Thyroid gland (tissue), 7 donors: ENCODE measurements around the genes NKAIN4, PTK6, GMEB2, TNFRSF6B and ARFRP1.

DNA sequence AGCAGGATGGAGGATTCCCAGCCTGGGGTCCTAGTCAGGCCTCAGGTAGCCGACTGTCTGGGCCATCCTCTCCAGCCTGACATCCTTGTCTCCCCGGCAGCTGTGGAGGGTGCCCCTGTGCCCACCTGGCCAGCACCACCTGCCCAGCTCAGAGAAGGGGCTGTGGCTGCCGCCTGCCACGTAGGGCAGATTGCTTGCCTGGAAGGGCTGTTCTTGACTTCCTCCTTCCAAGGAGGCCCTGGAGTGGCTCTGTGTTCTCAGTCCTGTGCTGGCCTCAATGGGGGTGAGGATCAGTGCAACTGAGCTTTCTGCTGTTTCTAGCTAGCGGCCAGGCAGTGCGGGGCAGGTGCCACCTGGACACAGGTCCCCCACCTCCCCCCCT lies 2.1 kb downstream of the SLC17A9 start:
- PRO-cap, 2 experiments = no peak in any of the 2 experiments
- RAMPAGE, long total RNA, 5 experiments = no peak in any of the 5 experiments

GRCh38 chr20:63178413-63178760 lies 37.5 kb downstream of the YTHDF1 start:
- PRO-cap, 2 experiments = no peak in any of the 2 experiments
- RAMPAGE, long total RNA, 5 experiments = no peak in any of the 5 experiments

- PRO-cap, 2 experiments = no peak in any of the 2 experiments
- RAMPAGE, long total RNA, 5 experiments = no peak in any of the 5 experiments
Observed at GRCh38 chr20:63188610-63188903, 27.4 kb downstream of the YTHDF1 start.

GRCh38 chr20:63206670-63207300 lies 9.1 kb downstream of the YTHDF1 start:
- PRO-cap, 2 experiments = no peak in any of the 2 experiments
- RAMPAGE, long total RNA, 5 experiments = no peak in any of the 5 experiments

DNA sequence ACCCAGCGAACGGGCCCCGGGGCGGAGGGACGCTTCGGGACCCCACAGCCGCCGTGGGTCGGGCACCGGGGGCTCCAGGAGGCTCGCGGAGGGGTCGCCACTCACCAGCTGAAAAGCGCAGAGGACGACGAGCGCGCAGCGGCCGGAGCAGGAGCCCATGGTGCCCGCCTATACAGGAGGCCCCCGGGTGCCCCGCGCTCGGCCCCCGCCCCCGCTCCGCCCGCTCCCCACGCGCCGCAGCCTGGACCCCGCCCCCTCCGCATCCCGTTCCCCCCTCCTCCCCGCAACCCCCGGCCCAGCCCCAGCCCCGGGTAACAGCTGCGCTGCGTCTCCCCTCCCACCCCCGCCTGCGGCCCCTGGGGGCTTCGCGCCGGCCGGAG lies at the start of gene NKAIN4:
Gene NKAIN4 (minus strand): TSS at position 172 of the 380 bp plus-strand sequence.
- PRO-cap, 2 experiments = no peak in any of the 2 experiments
- RAMPAGE, long total RNA, 5 experiments = start-site peak on the minus strand in 1 of 5 experiments, centred at position 183 of the sequence, 9 reads per replicate

DNA sequence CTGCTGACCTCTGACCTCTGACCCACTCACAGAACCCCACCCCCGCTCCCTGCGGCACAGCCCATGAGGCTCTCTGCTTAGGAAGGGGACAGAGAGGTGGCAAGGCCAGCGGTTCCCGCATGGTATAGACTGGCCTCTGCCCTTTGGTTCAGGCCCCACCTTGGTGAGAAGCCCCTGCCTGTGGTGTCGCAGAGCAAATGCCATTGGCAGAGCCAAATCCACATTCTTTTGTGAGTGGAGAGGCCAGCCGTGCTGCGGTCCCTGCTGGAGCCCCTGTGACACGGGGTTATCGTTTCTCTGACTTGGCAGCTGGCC lies 2.1 kb upstream of the CHRNA4 start:
- PRO-cap, 2 experiments = no peak in any of the 2 experiments
- RAMPAGE, long total RNA, 5 experiments = no peak in any of the 5 experiments

DNA sequence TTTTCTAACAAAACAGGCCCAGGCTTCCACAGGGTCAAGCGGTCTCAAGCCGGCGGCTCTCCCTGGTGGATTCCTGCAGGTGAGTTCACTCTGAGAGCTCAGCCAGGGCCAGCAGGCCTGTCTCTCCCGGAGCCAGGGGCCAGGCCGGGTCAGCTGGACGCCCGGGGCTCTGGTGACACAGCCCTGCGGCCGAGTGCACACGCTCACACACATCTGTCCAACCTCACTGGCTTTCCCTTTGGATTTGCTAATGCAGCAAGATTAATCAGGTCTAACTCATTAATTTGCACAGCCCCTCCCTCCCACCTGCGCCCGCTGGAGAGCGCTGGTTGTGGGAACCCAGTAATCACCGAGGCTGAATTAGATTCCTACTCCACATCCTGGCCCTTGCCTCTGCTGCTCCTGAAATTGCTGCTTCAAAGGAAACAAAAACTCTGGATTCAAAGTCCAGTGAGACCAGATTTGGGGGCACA lies 3.1 kb upstream of the CHRNA4 start:
- PRO-cap, 2 experiments = no peak in any of the 2 experiments
- RAMPAGE, long total RNA, 5 experiments = no peak in any of the 5 experiments

DNA sequence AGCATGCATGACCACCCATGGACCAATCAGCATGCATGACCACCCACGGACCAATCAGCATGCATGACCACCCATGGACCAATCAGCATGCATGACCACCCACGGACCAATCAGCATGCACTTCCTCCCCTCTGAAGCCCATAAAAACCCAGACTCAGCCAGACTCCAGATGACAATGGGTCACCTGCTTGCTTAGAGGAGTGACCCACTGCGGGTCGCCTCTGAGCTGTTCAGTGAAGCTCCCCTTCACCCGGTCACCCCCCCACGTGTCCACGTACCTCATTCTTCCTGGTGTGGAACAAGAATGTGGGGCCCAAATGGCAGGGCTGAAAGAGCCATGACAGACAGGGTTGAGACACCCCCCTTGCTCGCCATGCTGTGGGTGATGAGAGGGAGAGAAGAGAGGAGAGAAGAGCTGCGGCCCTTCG lies 18.8 kb upstream of the CHRNA4 start:
- PRO-cap, 2 experiments = no peak in any of the 2 experiments
- RAMPAGE, long total RNA, 5 experiments = no peak in any of the 5 experiments

GRCh38 chr20:63409359-63409859 lies 48.3 kb upstream of the CHRNA4 start:
- PRO-cap, 2 experiments = no peak in any of the 2 experiments
- RAMPAGE, long total RNA, 5 experiments = no peak in any of the 5 experiments

DNA sequence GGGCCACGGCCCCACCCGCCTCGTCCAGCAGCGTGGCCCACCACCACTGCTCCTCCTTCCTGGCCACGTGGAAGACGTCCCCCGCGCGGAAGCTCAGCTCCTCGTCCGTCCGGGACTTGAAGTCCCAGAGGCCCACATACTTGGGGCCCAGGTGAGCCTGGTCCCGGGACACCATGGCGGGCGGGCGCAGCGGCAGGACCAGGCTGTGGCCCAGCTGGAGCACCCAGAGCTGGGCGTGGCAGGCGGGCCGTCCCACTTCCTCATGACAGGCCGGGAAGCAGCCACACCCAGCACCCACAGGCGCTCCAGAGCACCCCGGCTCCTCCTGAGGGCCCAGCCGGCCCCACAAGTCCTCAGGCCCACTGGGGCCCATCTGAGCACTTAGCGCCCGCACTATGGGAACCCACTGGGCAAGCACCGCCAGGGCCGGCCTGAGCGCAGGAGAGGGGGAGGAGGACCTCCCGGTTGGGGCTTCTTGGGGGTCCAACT lies at the start of gene PTK6:
Gene PTK6 (minus strand): TSS at position 237 of the 489 bp plus-strand sequence.
- PRO-cap, 2 experiments = no peak in any of the 2 experiments
- RAMPAGE, long total RNA, 5 experiments = no peak in any of the 5 experiments

DNA sequence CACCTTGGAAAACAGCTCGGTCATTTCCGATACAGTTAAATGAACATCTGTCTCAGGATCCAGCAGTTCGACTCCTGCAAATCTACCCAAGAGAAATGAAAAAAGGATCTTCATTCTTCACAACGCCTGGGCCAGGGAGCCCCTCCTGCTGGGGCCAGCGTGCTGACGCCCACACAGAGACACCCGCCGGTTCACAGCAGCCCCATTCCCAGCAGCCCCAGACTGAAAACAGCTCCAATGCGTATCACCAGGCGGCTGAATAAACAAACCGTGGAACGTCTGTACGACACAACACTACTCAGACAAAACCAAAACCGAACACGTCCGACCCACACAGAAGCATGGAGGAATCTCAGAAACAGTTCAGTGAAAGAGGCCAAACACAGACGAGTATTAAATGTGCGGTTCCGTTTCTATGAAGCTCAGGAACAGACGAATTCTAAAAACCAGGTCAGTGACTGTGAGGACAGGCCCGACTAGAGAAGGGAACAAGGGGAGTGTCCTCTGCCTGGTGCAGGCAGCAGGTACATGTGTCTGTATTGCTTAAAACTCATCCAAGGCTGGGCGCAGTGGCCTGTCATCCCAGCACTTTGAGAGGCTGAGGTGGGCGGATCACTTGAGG lies 9.0 kb upstream of the HELZ2 start:
- PRO-cap, 2 experiments = no peak in any of the 2 experiments
- RAMPAGE, long total RNA, 5 experiments = no peak in any of the 5 experiments

DNA sequence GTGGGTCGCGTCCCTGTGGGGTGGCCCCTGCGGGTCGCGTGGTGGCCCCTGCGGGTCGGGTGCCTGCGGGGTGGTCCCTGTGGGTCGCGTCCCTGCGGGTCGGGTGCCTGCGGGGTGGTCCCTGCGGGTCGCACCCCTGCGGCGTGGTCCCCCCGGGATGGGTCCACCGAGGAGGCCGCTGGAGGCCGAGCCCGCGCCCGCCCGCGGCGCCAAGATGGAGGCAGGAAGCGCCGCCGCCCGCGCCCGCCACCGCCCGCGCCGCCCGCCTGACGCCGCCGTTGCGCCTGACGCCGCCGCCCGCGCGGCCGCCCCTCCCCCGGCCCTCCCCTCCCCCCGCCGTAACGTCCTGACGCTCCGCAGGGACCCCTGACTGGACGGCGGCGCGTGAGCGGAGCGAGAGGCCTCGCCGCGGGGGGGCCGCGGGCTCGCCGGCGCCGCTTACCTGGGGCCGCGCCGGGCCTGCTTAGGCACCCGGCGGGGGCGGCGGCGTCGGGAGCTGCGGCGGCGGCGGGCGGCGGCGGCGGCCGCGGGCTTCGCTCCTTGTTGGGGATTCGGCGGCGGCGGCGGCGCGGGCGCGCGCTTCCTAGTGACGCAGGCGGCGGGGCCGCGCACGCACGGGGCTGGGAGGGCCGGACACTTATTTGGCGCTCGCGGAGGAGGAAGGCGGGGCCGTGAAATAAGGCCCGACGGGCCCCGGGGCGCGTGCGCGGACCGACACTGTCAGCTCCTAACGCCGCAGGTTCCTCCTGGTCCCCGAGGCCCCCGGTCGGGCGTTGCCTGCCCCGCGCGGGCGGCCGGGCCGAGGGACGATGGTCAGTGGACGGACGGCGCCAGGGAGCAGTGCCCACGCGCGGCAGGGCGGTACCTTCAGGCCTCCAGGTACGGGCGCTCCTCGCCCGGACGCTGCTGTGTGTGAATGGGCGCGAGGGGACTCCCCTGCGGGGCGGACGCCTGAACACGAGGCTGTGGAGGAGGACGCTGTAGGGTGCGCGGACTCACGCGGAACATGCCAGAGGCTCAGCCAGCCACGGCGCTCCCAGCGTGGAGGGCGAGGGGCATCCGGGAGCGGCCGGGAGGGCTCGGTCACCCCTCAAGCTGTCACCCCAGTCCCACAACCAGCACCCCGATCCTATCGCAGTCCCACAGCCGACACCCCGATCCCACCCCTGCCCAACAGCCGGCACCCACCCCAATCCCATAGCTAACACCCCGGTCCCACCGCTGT lies at the start of gene GMEB2:
Gene GMEB2 (minus strand): TSS at position 588 of the 1,225 bp plus-strand sequence.
- PRO-cap, 2 experiments = peak in 2 of 2 experiments; most common plus-strand start position 369 of the sequence (in 2); most common minus-strand start position 585 of the sequence (in 2)
- RAMPAGE, long total RNA, 5 experiments = start-site peak on the plus strand in 3 of 5 experiments, centred at positions 725 to 738 of the sequence, 105 to 437 reads per replicate

GRCh38 chr20:63686298-63687397 lies 9.8 kb upstream of the TNFRSF6B start:
- PRO-cap, 2 experiments = peak in 2 of 2 experiments; most common plus-strand start chr20:63687015 (in 1); most common minus-strand start chr20:63687129 (in 2)
- RAMPAGE, long total RNA, 5 experiments = start-site peak on the minus strand in 1 of 5 experiments, at chr20:63686838-63686842 at its widest, 5 reads per replicate

GRCh38 chr20:63693694-63694396 lies 2.6 kb upstream of the TNFRSF6B start:
- PRO-cap, 2 experiments = no peak in any of the 2 experiments
- RAMPAGE, long total RNA, 5 experiments = no peak in any of the 5 experiments

DNA sequence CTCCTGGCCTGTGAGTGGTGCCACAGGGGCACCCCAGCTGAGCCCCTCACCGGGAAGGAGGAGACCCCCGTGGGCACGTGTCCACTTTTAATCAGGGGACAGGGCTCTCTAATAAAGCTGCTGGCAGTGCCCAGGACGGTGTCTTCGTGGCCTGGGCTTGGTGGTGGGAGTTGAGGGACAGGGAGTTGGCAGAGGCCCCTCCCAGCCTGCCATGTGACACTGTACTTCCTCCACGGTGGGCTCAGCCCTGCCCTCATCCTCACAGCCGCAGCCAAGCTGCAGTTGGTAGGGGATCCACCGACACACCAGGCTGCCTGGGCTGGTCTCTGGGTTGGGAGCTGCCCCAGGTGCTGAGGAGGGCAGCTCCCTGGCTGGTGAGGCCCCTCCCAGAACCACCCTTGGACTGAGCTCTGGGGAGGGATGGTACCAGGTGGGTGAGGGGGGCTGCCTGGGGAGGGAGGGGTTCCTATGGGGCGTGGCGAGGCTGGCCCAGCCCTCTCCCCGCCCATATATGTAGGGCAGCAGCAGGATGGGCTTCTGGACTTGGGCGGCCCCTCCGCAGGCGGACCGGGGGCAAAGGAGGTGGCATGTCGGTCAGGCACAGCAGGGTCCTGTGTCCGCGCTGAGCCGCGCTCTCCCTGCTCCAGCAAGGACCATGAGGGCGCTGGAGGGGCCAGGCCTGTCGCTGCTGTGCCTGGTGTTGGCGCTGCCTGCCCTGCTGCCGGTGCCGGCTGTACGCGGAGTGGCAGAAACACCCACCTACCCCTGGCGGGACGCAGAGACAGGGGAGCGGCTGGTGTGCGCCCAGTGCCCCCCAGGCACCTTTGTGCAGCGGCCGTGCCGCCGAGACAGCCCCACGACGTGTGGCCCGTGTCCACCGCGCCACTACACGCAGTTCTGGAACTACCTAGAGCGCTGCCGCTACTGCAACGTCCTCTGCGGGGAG lies at the start of gene TNFRSF6B:
Gene TNFRSF6B (plus strand): TSS at position 540 of the 946 bp plus-strand sequence.
- PRO-cap, 2 experiments = peak in 1 of 2 experiments; most common plus-strand start position 540 of the sequence (in 1)
- RAMPAGE, long total RNA, 5 experiments = start-site peak on the plus strand in 1 of 5 experiments, centred at position 536 of the sequence, 156 reads per replicate

GRCh38 chr20:63698792-63699784 lies 2.6 kb downstream of the TNFRSF6B start:
- PRO-cap, 2 experiments = no peak in any of the 2 experiments
- RAMPAGE, long total RNA, 5 experiments = no peak in any of the 5 experiments

DNA sequence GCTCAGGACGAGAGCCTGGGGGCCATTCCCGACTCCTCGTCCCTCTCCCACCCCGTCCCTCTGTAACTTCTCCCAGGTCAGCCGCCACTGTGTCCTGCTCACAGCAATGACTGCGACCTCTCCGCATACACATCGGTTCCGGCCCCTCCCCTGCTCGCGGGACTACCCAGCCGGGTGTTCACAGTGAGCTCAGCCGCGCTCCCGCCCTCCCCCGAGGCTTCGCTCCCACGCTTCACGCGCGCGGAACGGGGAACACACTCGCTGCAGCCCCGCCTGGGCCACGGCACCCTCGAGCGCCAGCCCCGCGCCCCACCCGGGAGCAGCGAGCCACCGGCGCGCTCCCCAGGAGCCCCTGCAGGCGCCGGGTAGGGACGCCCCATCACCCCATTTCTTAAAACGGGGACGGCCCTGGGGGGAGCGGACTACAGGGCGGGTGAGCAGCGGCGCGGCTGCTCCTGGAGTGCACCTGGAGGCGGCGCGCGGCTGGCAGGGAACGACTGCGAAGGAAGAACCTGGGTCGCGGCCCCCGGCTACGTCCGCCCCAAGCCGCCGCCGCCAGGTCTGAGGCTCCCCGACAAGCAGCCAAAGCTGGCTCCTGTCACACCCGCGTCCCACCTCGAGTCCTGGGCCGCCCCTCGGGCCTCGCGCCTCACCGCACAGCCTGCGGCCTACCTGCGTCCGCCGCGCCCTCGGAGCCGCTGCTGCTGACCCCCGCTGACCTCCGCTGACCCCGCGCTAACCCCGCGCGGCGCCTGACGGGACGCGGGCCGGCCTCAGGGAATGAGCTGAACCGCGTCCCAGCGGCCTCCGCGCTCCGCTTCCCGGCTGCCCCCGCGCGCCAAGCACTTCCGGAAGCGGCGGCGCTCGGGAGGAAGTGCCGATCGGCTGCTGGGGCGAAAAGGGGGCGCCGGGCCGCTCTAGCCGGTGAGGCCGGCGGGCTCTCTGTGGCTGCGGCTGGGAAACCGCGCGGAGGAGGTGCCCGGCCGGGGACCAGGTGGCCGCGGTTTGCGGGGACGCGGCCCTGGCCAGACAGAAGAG lies at the start of gene ARFRP1:
Gene ARFRP1 (minus strand): TSS at position 782 of the 1,038 bp plus-strand sequence.
- PRO-cap, 2 experiments = peak in 2 of 2 experiments; most common plus-strand start position 257 of the sequence (in 1); most common minus-strand start position 729 of the sequence (in 2)
- RAMPAGE, long total RNA, 5 experiments = start-site peak on the plus strand in 4 of 5 experiments, centred at positions 874 to 907 of the sequence, 30 to 422 reads per replicate; start-site peak on the minus strand in 3 of 5 experiments, centred at positions 709 to 748 of the sequence, 228 to 485 reads per replicate

DNA sequence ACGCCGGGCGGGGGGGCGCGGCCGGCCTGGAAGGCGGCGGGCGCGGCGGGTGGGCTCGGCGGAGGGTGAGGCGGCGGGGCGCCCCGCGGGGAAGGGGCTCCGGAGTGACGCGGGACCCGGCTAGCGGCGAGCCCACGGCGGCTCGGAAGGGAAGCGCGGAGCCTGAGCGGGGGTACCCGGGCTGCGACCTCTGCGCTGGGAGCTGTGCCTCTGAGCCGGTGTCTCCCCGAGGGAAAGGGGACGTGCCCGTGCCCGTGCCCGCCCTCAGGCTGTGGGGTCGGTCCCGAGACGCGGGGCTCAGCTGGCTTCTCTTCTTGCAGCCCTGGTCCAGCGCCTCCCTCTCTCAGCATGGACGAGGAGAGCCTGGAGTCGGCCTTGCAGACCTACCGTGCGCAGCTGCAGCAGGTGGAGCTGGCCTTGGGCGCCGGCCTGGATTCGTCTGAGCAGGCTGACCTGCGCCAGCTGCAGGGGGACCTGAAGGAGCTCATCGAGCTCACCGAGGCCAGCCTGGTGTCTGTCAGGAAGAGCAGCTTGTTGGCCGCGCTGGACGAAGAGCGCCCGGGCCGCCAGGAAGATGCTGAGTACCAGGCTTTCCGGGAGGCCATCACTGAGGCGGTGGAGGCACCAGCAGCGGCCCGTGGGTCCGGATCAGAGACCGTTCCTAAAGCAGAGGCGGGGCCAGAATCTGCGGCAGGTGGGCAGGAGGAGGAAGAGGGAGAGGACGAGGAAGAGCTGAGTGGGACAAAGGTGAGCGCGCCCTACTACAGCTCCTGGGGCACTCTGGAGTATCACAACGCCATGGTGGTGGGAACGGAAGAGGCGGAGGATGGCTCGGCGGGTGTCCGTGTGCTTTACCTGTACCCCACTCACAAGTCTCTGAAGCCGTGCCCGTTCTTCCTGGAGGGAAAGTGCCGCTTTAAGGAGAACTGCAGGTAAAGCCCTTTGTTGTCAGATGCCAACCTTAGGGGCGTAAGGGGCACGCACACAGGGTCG lies 690 bp downstream of the ZGPAT start:
- PRO-cap, 2 experiments = no peak in any of the 2 experiments
- RAMPAGE, long total RNA, 5 experiments = no peak in any of the 5 experiments

- PRO-cap, 2 experiments = no peak in any of the 2 experiments
- RAMPAGE, long total RNA, 5 experiments = no peak in any of the 5 experiments
Observed at GRCh38 chr20:63737292-63738338, 1.2 kb downstream of the LIME1 start.

- PRO-cap, 2 experiments = no peak in any of the 2 experiments
- RAMPAGE, long total RNA, 5 experiments = no peak in any of the 5 experiments
Observed at GRCh38 chr20:63743128-63744097, 3.8 kb downstream of the SLC2A4RG start.